Thoracic aorta (tissue), 1 donor: ENCODE results near the genes SEMA6A, TNFAIP8 and SRFBP1.

- RAMPAGE, long total RNA: no peak
These were observed 117.9 kb upstream of the CCDC112 start for GRCh38 chr5:115414216-115414815.

DNA sequence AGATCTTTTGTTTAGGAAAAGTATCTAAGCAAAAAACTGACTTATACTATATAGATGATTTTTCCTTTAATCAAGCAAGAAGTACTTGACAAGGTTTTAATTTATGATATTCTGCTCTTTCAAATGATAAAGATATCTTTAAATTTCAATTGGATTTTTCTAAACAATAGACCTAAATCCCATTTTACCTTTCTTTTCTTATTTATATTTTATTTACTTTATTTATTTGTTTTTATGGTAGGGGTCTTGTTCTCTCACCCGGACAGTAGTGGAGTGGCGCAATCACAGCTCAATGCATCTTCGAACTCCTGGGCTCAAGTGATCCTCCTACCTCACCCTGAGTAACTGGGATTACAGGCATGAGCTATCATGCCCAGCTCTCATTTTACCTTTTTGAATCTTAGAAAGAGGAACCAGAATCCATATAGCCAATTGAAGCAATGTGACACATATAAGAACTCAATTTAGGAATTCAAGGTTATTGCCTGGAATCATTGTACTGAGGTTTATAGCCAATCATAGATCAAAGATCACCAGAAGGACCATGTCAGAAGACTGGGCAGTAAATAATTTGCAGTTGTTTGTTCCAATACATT, 82.6 kb upstream of the TMED7 start:
- RAMPAGE, long total RNA: no peak

DNA sequence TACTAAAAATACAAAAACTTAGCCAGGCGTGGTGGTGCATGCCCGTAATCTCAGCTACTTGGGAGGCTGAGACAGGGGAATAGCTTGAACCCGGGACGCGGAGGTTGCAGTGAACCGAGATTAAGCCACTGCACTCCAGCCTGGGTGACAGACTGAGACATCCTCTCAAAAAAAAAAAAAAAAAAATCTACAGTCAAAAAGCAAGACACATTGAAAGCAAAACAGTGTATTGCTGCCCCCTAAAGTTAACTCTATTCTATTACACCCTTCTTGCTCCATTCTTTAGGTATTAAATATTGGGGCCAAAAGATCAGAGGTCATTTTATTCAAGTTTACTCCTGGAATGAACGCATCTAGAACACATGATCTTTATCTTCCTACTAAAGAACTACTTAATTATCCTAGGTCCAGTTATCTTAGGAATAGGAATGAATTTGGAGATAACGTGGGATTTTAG, 2.4 kb downstream of the ATG12 start:
- RAMPAGE, long total RNA: no peak

- RAMPAGE, long total RNA: start-site peak on the plus strand at chr5:116233129-116234117, 12 reads
These were observed 148.6 kb downstream of the COMMD10 start for GRCh38 chr5:116233157-116234015.

DNA sequence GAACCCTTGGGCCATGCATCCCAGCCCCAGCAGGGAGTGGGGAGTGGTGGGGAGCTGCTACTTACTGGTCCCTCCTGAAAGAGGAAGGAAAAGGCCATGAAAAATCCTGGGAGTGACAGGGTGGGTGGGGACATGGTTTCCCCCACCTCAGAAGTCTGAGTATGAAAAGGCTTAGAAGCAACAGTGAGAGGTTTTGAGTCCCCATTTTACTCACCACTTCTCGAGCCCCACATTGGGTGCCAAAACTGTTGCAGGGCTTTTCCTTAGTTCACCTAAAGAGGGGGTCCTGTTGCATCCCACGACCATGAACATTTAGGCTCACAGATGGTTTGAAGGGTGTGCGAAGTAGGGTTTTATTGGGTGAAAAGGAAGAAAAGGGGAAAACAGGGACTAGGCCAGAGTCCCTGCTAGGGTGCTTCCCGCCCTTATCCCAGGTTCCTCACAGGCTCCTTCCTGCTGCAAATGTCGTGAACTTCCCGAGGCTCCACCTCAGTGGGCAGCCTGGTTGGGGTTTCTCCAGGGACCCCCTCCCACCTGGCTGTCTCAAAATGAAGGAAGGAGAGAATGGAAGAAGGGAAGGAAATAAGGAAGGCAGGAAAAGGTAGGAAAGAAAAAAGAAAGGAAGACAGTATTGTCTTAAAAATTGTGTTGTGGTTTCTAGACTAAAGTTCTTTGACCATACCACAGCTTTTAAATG, 226.1 kb downstream of the SEMA6A start:
- RAMPAGE, long total RNA: no peak

- RAMPAGE, long total RNA: no peak
These were observed 185.8 kb downstream of the SEMA6A start for GRCh38 chr5:116388717-116389241.

- RAMPAGE, long total RNA: no peak
These were observed at the start of gene SEMA6A for GRCh38 chr5:116574747-116575235. TSS of gene SEMA6A (minus strand) at chr5:116574823.

GRCh38 chr5:116777739-116778358, 203.2 kb upstream of the SEMA6A start:
- RAMPAGE, long total RNA: no peak

DNA sequence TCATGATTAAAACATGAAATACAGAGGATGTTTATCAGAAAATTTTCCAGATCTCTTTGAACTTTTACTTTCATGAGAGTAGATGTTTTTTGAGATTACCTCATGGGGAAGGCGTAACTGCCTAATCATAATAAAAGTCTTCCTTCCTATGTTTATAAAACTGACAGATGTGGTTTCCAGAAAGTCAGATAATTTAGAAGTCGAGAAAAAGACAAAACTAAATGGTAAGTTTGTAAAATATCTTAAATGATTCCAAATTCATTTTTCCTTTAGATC, 1185.5 kb upstream of the SEMA6A start:
- RAMPAGE, long total RNA: no peak

- RAMPAGE, long total RNA: no peak
These were observed 426.4 kb downstream of the DTWD2 start for GRCh38 chr5:118561951-118562320.

GRCh38 chr5:118572827-118573026, 415.6 kb downstream of the DTWD2 start:
- RAMPAGE, long total RNA: no peak

GRCh38 chr5:118952151-118952581, 36.2 kb downstream of the DTWD2 start:
- RAMPAGE, long total RNA: no peak

DNA sequence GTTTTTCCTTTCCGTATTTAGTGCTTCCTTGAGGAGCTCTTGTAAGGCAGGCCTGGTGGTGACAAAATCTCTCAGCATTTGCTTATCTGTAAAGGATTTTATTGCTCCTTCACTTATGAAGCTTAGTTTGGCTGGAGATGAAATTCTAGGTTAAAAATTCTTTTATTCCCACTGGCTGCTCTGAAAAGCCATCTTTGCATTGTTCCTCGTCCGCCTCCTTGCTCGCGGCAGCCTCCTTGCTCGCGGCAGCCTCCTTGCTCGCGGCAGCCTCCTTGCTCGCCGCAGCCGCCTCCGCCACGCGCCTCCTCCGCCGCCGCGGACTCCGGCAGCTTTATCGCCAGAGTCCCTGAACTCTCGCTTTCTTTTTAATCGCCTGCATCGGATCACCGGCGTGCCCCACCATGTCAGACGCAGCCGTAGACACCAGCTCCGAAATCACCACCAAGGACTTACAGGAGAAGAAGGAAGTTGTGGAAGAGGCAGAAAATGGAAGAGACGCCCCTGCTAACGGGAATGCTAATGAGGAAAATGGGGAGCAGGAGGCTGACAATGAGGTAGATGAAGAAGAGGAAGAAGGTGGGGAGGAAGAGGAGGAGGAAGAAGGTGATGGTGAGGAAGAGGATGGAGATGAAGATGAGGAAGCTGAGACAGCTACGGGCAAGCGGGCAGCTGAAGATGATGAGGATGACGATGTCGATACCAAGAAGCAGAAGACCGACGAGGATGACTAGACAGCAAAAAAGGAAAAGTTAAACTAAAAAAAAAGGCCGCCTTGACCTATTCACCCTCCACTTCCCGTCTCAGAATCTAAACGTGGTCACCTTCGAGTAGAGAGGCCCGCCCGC, 14.7 kb downstream of the DTWD2 start:
- RAMPAGE, long total RNA: start-site peak on the plus strand centred at position 372 of the sequence, 95 bp wide, 10 reads; start-site peak on the plus strand centred at position 510 of the sequence, 79 bp wide, 13 reads

GRCh38 chr5:119267792-119268442, 87.9 kb upstream of the TNFAIP8 start:
- RAMPAGE, long total RNA: no peak

- RAMPAGE, long total RNA: no peak
These were observed 46.5 kb upstream of the TNFAIP8 start for GRCh38 chr5:119309323-119309799.

GRCh38 chr5:119355072-119355518, 724 bp upstream of the TNFAIP8 start:
- RAMPAGE, long total RNA: no peak

GRCh38 chr5:119355551-119356667, at the start of gene TNFAIP8:
TSS of gene TNFAIP8 (plus strand) at chr5:119356019.
- RAMPAGE, long total RNA: start-site peak on the plus strand at chr5:119355886-119356019, 31 reads

- RAMPAGE, long total RNA: no peak
These were observed 76.6 kb downstream of the FAM170A start for GRCh38 chr5:119705914-119706470.

DNA sequence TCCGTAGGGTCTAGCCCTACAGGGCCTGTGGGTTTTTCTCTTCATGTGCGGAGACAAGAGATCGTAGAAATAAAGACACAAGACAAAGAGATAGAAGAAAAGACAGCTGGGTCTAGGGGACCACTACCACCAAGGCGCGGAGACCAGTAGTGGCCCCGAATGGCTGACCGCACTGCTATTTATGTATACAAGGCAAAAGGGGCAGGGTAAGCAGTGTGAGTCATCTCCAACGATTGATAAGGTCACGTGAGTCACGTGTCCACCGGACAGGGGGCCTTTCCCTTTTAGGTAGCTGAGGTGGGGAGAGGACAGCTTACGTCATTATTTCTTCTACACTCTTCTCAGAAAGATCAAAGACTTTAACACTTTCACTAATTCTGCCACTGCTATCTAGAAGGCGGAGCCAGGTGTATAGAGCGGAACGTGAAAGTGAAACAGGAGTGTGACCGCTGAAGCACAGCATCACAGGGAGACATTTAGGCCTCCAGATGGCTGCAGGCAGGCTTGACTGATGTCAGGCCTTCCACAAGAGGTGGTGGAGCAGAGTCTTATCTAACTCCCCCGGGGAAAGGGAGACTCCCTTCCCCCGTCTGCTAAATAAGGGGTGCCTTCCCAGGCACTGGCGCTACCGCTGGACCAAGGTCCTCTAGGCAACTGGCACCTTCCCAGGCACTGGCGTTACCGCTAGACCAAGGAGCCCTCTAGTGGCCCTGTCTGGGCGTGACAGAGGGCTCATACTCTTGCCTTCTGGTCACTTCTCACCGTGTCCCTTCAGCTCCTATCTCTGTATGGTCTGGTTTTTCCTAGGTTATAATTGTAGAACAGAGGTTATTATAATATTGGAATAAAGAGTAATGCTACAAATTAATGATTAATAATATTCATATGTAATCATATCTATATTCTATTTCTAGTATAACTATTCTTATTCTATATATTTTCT, 6.1 kb upstream of the PRR16 start:
- RAMPAGE, long total RNA: no peak

DNA sequence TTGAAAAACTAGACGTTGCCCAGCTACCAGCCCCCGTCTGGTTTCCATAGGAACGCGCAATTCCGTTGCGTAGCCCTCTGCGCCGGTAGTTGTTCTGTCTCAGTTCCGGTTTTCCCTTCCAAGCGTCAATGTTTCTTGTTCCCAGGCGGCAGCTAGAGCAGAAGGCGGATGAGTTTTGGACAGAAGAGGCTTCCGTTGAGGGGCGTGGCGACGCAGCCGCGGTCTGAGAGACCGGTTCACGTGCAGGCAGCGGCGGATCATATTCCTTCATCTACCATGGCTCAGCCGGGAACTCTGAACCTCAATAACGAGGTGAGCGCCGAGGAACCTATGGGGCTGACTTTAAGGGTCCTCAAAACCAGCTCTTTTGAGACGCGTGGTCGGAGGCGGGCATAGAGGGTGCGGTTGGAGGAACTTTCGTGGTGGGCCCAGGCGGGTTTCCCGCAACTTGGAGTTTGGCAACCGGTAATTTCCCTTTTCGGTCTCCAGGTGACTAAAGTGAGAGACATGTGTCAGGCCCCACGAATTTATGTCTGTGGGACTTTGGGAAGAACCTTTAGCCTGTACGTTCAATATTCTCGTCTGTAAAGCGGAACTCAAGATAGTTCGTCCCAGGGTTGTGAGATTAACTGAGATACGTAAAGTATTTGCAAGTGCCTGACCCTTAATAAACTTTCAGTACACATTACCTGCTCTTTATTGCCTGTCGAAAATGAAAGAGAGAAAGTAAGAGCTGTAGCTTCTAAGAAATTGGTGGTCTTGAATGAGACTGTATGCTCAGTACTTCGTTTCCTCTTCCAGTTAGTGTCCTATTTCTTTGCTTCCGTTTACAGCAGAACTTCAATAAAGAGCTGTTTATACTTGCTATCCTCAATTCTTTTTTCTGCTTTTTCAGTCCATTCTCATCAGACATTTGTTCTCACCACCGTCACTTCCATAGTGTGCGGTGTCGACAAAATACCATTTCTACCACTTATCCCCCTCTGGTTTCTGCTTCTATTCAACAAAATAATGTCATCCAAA, at the start of gene SRFBP1:
Gene SRFBP1, plus strand, starts transcription at position 219 of the 1,023 bp plus-strand sequence.
- RAMPAGE, long total RNA: start-site peak on the plus strand centred at position 252 of the sequence, 18 bp wide, 51 reads